ENCODE results near the genes BARX2, ADAMTS8 and SNX19.

DNA sequence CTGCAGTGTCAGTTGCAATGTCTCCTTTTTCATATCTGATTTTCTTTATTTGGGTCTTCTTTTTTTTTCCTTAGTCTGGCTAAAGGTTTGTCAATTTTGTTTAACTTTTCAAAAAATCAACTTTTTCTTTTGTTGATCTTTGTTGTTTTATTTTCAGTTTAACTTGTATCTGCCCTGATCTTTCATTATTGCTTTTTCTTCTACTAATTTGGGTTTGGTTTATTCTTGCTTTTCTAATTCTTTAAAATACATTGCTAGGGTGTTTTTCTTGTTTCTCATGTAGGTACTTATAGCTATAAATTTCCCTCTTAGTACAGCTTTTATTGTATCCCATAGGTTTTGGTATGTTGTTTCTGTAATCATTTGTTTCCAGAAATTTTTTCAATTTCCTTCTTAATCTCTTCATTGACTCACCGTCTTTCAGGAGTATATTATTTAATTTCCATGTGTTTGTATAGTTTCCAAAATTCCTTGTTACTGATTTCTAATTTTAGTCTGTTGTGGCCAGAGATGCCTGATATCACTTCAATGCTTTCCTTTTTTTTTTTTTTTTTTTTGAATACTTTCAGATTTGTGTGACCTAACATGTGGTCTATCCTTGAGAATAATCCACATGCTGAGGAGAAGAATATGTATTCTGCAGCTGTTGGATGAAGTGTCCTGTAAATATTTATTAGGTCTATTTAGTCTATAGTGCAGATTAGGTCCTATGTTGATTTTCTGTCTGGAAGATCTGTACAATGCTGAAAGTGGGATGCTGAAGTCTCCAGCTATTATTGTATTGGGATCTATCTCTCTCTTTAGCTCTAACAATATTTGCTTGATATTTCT, 61.3 kb upstream of the TP53AIP1 start:
- RAMPAGE, long total RNA, result no peak
- RRBS, result no CpG with 5 or more reads among the region's 1 CpG

GRCh38 chr11:129375323-129376310, at the start of gene BARX2:
BARX2 (plus strand) TSS chr11:129375848.
- RAMPAGE, long total RNA, result no peak
- RRBS, result 1% methylated on average over 47 of the region's 106 CpGs

DNA sequence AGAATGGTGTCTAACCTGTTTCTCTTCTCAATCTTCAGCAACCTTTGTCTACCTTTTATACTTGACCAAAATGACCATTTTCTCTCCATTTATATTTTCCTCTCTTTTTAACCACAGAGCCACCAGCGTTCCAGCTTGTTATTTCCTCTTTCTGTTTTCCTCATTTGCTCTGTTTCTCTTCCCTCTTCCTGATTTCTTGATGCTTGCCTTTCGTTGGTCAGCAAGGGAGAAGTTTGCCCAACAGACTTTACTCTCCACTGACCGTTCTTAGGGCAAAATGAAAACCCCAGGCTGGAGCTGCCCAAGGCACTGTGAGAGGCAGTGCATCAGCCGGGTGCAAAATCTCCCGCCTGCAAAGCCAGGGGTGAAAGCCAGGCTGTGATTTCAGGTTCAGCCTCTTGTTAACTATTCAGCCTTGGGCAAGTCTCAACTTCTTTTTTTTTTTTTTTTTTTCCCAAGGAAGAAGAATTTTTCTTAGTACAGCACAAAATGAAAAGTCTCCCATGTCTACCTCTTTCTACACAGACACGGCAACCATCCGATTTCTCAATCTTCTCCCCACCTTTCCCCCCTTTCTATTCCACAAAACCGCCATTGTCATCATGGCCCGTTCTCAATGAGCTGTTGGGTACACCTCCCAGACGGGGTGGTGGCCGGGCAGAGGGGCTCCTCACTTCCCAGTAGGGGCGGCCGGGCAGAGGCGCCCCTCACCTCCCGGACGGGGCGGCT, 26.0 kb upstream of the APLP2 start:
- RAMPAGE, long total RNA, result no peak
- RRBS, result no CpG with 5 or more reads among the region's 17 CpGs

DNA sequence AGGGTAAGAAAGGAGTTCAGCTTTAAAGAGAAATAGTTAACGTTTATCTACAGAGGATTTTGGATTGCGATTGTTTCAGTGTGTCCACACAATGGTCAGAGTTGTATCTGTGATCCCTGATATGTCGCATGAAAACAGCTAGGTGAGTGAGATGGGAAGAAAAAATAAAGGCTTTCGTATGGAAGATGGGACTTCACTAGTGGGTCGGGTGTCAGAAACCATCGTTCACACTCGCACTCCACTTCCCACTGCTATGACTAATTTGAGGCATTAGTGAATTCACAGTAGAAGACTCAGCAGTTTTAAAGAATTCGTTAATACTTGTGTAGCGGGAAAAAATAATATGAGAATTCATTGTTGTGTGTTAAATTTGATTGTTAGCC, 1.6 kb downstream of the APLP2 start:
- RAMPAGE, long total RNA, result no peak
- RRBS, result no CpG with 5 or more reads among the region's 9 CpGs

DNA sequence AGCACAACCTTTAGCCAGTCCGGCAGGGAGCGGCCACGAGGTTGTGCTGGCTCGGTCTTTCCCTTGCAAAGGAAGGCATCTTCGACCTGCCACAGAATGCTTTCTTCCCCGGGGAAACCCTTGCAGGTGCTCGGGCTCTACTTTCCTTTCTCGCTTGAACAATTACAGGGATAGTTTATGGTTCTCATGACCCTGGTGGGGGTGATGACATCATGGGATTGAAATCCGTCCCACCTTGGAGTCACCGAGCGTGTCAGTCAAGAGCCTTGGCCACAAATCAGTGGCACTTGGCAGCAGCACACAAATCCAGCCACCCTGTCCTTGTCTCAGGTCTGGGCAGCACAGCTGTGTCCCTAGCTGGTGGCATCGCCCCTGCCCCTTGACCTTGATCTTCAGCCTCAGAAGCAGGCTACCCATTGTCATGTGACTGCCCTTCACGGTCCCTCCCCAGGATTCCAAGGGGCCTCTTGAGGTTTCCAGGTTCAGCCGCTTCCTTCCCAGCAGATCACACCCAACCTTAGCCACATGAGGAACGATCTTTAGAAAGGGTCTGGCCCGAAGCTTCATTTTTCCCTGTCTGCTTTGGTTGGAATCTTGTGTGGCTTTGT, 20.4 kb downstream of the ST14 start:
- RAMPAGE, long total RNA, result no peak
- RRBS, result 51% methylated on average over 6 of the region's 16 CpGs

- RAMPAGE, long total RNA, result no peak
- RRBS, result no CpG with 5 or more reads among the region's 4 CpGs
Measured at GRCh38 chr11:130227478-130227984, 67.9 kb downstream of the ST14 start.

DNA sequence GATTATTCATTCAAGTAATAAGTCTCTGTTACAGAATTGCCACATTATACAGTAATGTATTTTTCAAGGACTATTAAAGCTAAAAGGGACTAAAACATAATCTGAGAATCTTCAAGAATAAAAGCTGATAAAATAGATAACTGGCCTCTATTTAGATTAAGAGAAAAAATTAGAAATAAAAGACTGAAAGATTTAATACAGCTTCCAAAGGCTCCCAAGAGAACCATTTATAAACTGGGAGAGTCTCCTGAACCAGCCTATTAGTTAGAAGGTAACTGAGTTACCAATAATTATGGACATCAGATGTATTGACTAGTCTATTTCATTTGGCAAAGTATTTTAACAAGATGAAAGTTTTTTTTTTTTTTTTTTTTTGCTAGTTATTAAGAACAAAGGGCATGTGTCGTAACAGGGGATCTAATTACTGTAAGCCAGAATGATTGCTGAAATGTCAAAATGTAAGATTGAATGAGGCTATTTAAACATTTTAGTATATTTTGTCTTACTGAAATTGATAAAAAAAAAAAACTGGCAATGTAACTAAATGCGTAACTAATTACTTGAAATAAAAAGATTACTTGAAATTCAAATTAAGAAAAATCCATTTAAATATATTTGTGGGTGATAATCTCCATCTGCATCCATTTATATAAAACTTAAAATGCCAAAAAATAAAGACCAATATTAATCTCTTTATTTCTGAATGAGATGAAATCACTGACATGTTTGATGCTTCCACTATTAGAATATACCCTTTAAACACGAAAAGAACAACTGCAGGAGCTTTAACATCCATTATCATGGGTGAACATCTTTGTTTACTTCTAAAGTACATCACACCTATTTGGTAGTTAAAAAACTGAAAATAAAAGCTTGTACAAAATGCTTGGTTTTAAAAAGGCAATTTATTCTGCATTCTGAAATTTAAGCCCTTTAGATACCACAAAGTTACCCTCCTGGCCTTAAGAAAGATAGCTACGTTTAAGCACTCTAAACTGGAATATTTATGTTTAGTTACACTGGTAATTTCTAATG, 70.8 kb downstream of the ST14 start:
- RAMPAGE, long total RNA, result no peak
- RRBS, result no CpG with 5 or more reads among the region's 4 CpGs

- RAMPAGE, long total RNA, result no peak
- RRBS, result no CpG with 5 or more reads among the region's 19 CpGs
Measured at GRCh38 chr11:130315408-130315715, 645 bp upstream of the ZBTB44 start.

- RAMPAGE, long total RNA, result no peak
- RRBS, result no CpG with 5 or more reads among the region's 2 CpGs
Measured at GRCh38 chr11:130318009-130318527, 3.4 kb upstream of the ZBTB44 start.

DNA sequence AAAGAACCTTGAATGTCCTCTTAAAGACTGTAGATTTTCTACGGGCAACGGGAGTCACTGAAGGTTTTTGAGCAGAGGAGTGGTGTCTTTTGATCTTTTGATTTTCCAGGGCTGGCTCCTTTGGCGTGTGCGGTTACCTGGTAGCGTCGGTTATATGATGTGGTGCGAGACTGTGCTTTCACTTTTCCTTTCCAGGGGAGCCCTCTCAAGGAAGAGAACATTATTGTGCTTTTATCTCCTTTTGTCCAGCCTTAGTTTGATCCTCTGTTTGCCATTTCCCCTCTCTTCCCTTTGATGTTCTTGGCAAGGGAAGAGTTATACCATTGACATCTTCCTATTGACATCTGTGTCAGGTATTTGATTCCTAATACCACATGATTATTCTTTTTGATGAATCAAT, 39.5 kb downstream of the ADAMTS8 start:
- RAMPAGE, long total RNA, result no peak
- RRBS, result no CpG with 5 or more reads among the region's 7 CpGs

DNA sequence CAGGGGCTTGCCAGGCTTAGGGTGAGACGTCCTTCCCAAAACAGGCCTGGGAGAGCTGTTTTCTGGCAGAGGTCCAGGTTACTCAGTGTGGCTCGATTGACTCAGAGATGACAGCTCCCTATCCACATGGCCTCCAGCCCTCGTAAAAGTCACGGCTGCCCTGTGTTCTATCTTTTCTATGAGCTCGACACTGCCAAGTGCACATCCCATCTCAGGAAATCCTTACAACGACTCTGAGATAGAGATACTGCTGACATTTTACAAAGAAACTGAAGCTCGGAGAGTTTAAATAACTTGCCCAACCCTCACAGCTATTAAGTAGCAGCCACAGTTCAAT, 20.4 kb downstream of the ADAMTS8 start:
- RAMPAGE, long total RNA, result no peak
- RRBS, result no CpG with 5 or more reads among the region's 7 CpGs

GRCh38 chr11:130427375-130428665, at the start of gene ADAMTS8:
ADAMTS8 (minus strand) TSS chr11:130428609.
- RAMPAGE, long total RNA, result no peak
- RRBS, result 1% methylated on average over 66 of the region's 137 CpGs

GRCh38 chr11:130522050-130523153, 74.0 kb downstream of the ADAMTS15 start:
- RAMPAGE, long total RNA, result no peak
- RRBS, result no CpG with 5 or more reads among the region's 17 CpGs

DNA sequence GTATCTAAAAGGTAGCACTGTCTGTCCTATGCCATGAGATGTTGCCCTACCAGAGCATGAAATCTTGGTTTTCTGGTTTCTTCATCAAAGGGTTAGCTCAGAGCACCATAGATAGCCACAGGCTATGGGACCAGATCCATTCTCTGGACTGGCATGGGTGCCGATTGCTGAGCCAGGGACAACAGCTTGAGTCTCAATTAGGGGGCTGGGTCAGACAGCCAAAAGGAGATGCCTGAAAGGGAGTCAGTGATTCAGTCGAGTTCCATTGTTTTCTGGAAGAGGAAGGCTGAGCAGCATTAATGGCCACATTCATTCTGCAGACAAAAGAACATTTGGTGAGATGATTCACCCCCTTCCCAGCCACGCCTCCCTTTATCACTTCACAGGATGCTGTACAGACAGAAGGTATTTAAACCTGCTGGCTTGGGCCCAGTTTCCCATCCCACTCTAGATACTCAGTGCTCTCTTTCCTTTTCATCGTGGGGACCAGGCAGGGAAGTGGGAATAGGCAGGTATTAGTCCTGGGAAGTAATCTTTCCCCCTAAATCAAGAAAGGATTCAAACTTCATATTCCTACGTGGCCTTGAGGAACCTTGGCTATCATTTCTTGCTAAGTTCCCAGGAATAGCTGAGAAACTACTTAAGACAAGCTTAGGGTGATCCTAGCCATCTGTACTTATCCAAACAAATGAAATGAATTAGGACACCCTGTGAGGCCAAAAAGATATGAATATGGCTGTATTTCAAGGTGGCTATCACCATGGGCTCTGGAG, 132.0 kb downstream of the ADAMTS15 start:
- RAMPAGE, long total RNA, result no peak
- RRBS, result no CpG with 5 or more reads among the region's 5 CpGs

- RAMPAGE, long total RNA, result no peak
- RRBS, result no CpG with 5 or more reads among the region's 8 CpGs
Measured at GRCh38 chr11:130914605-130915224, 1.6 kb downstream of the SNX19 start.

GRCh38 chr11:130915688-130916771, at the start of gene SNX19:
SNX19 (minus strand) TSS chr11:130916479.
- RAMPAGE, long total RNA, result no peak
- RRBS, result 1% methylated on average over 26 of the region's 87 CpGs

DNA sequence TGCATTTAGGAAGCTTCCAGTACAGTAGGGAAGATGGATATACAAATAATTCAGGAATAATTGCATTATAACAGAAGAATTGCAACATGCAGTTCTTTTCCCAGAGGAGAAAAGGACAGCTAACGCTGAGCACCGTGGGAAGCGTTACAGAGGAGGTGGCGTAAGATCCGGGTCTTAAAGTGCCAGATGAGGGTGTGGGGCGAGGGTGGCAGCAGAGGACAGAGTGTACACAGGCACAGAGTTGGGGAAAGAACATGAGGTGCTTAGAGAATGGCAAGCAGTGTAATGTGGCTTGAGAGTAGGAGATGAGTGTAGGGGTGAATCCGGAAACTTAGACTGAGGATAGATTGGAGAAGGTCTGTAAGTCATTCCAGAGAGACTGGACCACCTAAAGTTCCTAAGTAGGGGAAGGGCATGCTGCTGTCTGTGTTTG, 131.4 kb upstream of the SNX19 start:
- RAMPAGE, long total RNA, result no peak
- RRBS, result no CpG with 5 or more reads among the region's 7 CpGs

GRCh38 chr11:131663238-131663808, 292.9 kb downstream of the NTM start:
- RAMPAGE, long total RNA, result no peak
- RRBS, result no CpG with 5 or more reads among the region's 16 CpGs

GRCh38 chr11:132024432-132024892, 654.0 kb downstream of the NTM start:
- RAMPAGE, long total RNA, result no peak
- RRBS, result no CpG with 5 or more reads among the region's 5 CpGs

GRCh38 chr11:132126242-132126742, 755.9 kb downstream of the NTM start:
- RAMPAGE, long total RNA, result no peak
- RRBS, result no CpG with 5 or more reads among the region's 7 CpGs